Left lung (tissue), 1 donor: ENCODE results near the gene ECPAS.

DNA sequence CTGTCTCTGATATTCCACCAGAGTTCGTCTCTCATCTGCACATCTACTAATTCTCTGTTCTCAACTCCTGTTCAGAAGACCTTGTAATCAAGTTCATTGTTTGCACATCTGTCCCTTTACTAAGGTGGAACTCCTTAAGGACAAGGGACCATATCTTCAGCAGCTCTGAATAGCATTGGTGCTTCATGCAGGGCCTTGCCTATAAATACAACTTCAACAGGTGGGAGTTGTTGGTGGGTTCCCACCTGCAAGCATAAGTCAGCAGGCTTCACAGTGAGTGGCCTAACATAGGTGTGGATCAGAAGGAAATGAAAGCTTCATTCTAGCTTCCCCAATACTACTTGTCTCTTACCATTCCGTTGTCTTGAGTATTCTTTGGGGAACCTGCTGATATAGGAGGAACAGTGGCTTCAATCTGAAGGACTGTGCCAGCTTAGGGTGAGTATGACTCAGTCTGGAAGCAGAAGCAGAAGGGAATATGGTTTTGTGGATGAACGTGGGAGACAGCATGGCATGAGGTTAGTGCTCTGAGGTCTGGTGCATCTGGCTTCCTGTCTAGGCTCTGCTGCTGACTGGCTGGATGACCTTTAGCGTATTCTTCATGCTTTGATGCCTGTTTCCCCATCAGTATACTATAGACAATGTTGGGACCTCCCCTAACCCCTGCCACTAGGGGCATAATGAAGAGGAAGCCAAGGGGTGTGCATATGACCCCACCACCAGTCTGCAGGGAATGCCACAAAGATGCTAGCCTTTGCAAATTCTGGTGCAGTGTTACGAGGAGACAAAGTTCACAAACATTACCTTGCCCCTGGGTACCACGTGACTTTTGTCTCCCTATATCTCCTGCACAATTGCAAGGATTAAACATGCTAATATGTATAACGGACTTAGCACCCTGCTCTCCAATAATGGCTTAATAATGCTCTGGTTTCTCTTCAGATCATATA is 192.2 kb downstream of the PALM2AKAP2 start:
- PRO-cap: no peak

DNA sequence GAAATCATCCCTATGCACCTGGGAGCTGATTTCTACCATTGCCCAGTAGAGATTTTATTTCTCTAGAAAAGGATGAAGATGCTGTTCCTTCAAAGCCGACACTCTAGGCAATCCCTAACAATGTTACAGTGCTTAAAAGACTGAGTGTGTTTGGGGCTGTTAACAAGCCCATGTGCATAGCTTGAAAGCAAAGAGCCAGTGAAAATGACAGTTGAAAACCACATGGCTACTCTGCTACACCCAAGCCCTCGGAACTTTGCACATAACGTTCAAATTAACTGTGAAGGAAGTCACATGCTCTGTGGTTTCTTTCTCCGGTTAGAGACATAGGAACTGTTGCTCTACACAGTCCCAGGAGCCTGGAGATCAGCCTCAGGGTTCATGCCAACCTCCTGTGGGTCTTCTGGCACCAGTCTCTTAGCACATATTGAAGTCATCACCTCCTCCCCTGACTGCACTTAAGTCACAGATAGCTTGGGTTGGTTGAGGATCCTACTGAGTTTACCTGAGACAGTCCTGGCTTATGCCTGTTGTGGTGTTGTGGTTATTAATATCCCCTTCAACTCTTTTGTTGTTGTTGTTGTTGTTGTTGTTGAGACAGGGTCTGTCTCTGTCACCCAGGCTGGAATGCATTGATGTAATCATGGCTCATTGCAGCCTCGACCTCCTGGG is 51.0 kb downstream of the C9orf152 start:
- PRO-cap: no peak

GRCh38 chr9:110167466-110167961 is 40.4 kb downstream of the C9orf152 start:
- PRO-cap: no peak

GRCh38 chr9:110205430-110205978 is 2.5 kb downstream of the C9orf152 start:
- PRO-cap: no peak

DNA sequence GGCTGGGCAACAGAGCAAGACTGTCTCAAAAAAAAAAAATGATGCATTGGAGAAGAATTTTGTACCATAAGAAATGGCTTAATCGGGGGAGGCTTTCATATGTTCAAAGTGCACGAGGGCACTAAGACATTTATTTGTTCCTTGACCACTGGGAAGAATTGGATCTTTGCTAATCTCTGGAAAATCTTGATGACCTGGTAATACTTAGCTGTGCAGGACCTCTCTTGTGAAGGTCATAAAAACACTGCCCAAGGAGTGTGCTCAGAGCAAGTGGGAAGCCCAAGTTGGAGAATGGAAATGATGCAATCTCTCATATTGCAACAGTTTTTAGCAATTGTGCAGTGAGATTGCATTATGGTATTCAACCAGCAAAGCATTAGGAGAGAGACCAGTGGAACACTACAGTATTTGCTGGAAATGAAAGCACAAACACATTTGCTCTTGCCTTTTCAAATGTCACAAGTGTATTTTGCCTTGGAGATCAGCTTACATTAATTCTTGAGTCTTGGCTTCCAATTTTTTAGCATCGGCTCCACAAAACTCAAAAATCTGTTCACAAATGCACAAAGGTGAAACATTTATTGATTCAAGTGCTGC is 34.5 kb downstream of the TXNDC8 start:
- PRO-cap: no peak

- PRO-cap: bidirectional peak, plus-strand start at chr9:111038890, minus-strand start at chr9:111038572; bidirectional peak, plus-strand start at chr9:111039293, minus-strand start at chr9:111039204
Measured at GRCh38 chr9:111038640-111039397, 549 bp upstream of the LPAR1 start.

- PRO-cap: no peak
Measured at GRCh38 chr9:111287855-111288130, 42.2 kb downstream of the OR2K2 start.

DNA sequence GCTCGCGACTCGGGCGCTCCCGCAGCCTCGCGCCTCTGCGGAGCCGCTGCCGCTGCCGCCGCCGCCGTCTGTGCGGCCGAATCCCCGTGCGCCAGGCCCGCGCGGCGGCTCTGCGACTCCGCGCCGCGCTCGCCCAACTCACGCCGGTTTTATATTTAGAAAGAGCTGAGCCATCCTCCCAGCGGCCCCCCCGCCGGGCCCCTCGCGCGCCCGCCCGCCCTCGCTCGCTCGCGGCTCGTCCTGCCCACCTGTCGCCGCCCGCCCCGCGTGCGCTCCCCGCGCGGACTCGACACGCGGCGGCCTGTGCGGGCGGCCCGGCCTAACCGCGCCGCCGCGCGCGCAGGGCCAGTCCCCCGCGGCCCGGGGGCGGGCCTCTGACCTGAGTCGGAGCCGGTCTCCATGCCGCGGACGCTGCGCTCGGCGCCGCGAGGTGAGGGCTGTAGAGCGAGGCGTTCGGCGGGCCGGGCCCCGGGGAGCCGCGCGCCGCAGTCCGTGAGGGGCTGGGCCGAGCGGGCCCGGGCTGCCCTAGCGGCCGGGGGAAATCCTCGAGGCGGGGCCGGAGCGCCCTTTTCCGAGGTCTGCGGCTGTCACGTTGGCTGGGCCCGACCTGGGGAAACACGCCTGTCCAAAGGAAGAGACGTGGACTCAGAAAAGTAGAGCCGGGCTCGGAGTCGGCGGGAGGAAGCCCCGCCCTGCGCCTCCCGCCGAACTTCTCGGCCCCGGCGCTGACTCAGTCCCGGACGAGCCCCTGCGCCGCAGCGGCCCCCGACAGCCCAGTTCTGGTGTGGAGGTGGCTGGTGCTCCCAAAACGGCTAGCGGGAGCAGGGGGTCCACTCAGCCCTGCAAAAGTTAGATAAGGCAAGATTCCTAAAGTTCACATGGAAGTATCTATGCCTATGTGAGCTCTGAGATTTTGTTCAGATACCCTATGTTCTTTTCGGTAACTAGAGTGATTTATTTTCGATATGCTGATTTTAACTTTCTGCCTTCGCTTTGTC is at the start of gene ECPAS:
Gene ECPAS, minus strand, starts transcription at position 647 of the 998 bp plus-strand sequence.
- PRO-cap: bidirectional peak, plus-strand start at position 733 of the sequence, minus-strand start at position 647 of the sequence

DNA sequence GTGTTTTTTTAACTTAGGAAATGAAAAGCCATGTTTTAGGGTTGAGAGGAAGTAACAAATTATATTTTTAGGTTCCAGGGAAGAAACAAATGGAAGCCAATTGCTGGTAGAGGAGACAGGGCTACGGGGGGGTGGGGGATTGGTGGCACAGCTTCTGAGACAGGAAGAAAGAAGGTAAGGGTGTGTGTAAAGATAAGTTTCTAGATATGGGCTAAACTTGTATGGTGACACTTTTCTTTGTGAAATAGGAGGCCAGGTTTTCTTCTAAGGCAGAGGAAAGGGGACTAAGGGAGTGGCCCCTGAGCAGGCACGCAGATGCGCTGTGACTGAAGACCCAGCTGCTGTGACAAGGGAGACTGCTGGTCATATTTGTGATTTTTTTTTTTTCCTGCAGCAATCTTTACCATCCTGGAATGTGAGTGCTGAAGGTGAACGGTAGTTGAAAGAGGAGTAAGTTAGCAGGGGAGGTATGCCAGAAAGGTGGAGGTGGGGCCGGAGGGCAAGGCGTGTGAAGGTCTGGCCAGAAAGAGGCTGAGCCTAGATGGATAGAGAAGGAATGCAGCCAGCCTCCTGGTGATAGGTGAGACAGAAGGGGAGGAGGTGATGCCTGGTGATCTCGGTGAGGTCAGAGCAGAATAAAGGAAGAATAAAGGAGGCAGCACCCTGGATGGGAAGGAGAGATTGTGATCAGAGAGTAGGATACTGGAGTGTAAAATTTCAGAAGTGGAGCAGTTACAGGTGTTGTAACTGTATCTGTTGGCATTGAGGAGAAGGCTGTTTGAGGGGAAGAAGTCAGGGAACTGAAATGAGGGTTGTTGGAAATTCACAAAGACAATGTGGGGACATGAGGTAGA is 1.7 kb downstream of the GNG10 start:
- PRO-cap: no peak

GRCh38 chr9:111760119-111760416 is 34.7 kb downstream of the SHOC1 start:
- PRO-cap: no peak

DNA sequence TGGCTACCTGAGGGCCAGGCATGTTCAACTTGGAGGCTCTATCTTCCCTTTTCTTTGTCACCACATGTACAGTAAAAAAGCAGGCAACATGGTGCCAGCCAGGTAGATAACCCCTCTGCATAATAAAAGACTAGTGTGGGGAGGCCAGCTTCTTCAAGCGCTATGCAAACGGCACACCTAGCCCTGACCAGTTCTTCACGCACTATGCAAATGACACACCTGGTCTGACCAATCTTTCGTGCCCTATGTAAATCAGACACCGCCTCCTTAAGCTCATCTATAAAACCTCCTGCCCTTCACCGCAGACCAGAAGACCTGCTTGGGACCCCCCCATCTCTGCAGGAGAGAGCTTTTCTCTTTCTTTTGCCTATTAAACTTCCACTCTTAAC is 28.2 kb upstream of the UGCG start:
- PRO-cap: no peak

DNA sequence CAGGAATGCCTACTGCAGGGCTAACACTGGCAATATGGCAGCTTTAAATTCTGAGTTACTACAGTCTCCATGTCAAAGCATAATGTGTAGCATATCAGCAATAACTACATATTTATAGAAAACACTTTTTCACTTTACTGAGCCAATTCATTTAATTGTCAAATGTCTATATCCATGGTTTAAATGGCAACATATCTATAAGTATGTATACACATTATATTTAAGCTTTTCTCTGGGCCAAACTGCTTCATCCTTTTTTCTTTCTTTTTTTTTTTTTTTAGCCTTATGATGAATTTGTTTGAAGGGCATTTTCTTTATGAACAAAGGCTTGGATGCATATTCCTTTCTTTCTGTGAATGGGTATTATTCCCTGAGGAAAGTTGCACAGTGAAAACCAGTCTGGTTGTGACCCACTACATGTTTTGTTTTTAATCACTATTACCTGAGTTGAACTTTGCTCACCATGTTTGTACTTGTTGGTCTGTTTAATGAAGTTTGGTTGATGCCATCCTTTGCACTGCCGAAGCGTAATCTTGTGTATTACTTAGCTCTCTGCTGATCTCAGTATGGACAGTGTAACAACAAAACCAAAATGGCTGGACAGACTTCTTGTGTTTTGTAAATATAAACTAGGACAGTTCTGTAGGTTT is 38.0 kb downstream of the UGCG start:
- PRO-cap: no peak

GRCh38 chr9:111969212-111969623 is 72.6 kb downstream of the UGCG start:
- PRO-cap: no peak

- PRO-cap: no peak
Measured at GRCh38 chr9:112659145-112659761, 58.7 kb downstream of the INIP start.

DNA sequence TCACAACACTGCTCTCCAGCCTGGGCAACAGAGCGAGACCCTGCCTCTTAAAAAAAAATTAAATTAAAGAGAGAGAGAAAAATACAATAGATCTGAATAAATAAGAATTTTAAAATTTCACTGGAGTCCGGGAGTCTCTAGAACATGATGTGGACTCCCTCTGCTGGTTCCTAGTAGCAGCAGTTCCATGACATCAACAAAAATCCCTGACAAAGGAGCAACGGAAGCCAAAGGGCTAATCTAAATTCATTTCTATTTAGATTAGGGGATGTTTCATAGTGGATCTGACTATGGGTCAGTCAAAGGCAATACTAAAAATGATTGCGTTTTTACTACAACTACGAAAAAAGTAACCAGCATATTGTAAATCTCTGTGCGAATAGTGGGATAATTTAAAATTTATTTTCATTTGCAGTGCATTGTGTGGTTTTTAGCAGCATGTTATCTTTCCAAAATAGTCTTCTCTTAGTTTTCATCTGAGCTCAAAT is 6.8 kb downstream of the INIP start:
- PRO-cap: no peak

GRCh38 chr9:113011819-113012385 is 44.6 kb downstream of the ZFP37 start:
- PRO-cap: bidirectional peak, plus-strand start at chr9:113012298, minus-strand start at chr9:113012242

- PRO-cap: no peak
Measured at GRCh38 chr9:113152558-113153120, 1.8 kb downstream of the SLC31A2 start.

GRCh38 chr9:113261894-113262743 is 13.3 kb downstream of the CDC26 start:
- PRO-cap: no peak

DNA sequence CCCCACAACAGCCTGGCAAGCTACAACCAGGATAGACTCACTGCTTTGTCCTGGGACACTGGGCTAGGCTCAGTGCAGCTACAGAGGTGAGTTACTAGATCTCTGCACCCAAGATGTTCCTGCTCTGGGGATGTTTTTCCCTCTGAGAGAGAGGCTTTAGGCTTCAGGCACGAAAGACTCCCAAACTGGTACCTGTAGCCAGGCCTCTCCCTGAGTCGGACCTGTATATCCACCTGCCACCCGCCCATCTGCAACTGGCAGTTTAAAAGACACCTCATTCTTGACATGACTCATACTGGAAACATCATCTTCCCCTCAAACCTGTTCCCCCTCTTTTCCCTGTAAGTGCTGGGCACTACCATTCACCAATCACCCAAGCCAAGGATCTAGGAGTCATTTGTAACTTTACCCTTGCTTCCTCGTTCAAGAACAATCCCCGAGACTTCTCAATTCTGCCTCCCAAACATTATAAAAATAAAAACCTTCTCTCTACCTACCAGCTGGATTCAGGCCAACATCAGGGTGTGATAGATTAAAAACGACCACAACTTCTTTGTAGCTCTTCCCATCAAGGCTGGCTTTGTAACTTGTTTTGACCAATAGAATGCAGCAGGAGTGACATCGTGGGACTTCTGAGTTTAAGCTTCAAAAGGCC is 1.6 kb upstream of the WDR31 start:
- PRO-cap: no peak

DNA sequence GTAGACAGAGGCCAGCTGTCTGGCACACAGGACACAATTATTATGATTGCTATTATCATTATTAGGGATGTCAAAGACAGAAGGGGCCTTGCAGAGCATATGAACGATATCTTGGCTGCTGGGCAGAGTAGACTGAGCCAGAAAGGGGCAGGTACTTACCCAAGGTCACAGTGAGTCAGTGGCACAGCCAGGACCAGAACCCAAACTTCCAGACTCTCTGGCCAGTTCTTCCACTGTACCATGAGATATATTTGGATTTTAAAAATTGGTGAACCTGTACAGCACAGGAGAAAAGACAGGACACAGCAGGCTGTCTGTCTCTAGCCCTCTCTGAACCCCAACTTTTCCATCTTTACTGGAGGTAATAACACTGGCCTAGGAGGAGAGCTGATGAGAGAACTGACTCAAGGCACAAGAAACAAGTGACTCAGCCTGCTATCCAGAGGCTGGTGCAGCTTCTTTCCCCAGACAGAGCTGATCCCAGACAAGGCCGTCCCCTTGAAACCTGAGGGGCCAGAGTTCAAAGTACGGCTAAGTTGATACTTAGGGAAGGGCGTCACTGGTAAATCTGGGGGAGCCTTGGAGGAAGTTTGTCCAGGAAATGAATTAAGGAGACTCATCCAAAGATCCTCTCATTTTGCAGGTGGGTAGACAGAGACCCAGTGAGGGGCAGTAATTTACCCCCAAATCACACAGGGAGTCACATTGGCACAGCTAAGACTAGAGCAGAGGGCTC is 1.3 kb downstream of the HDHD3 start:
- PRO-cap: no peak